Umbilical cord (tissue), 2 donors: Measurements from ENCODE around the genes NR1H4, MYBPC1 and CHPT1.

DNA sequence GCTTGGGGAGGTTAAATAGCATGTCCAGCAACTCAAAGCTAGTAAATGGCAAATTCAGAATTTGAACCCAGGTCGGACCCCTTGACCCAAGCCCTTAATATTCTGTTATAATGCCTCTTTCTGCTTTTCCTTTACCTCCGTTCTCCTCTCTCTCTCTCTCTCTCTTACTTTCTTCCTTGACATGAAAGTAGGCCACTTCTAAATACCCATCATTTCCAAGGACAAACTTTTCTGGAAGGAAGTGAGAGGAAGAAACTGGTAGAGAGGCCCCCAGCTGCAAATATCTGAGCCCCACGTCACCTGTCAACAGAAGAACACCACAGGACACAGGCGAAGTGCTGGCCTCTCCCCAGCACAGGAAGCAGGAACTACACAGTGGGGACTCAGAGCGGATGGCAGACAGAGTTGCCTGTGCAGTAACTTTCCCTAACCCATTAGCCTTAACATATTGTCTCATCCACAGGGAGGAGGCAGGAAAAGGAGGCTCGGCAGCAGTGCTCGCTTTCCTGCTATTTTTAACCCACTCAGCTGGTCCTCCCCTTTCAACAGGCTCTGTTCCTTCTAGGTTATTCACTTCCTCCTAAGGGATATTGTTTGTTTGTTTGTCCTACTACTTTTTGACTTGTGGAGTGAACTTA, 111.5 kb upstream of the TMPO start:
- RAMPAGE, long total RNA: no peak

DNA sequence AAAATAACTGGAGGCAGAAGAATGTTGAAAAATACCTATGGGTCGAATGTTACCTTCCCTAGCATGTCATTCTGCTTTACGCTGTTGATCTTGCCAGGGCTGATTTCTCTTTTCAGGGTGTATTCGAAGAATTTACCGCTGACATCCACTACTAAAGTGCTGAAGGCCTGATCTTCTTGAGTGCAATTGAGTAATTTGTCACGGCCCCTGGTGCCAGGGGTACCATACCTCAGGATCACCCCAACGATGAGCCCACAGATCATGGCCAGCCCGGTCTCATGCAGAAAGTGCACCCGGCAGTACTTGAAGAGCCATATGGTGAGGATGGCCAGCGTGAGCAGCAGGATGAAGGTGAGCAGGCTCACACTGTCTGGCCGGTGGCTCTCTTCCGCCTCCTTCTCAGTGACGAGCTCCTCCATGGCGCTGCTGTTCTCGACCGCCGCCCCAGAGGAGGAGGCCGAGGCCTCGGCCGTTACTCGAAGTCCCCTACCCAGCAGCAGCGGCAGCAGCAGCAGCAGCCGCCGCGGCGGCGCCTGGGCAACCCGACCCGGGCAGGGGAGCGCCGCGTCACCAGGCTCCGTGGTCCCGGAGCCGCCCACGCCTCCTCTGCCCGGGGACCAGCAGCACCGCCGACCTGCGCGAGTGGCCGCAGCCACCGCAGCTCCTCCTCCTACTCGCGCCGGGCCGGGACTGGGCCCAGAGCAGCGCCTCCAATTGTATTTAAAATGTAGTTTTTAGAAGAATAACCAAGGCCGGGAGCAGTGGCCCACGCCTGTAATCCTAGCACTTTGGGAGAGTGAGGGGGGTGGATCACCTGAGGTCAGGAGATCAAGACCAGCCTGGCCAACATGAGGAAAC, 58.6 kb upstream of the TMPO start:
- RAMPAGE, long total RNA: no peak

- RAMPAGE, long total RNA: no peak
Observed at GRCh38 chr12:98514981-98515147, 526 bp upstream of the TMPO start.

- RAMPAGE, long total RNA: no peak
Observed at GRCh38 chr12:98575036-98575401, 18.5 kb upstream of the SLC25A3 start.

DNA sequence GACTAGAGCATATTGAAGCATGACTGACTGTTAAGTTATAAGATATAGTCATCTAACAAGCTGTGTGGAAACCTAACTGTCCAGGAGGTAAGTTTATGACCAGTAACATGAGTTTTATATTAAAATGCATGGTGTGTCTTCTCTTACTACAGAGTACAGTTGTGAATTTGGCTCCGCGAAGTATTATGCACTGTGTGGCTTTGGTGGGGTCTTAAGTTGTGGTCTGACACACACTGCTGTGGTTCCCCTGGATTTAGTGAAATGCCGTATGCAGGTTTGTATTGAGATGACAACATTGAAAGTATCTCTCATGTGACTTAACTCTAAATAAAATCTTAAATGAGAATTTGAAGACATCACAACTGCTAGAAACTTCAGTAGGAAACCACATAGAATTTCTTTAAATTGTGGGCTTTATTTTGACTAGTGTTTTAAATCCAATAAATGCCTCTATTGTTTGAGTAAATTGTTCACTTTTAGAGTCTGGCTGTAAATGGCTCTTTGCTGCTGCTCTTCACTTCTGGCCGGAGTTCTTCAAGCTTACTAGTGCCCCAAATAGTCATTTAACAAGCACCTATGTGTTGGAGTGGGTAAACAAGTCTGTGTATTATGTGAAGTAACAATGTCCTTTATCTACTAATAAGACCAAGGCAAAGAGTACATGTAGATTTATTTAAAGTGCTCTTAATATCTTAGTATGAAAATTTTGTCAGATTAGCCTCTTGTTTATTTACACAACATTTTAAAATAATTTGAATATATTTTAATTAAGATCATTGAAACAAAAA, 2.3 kb downstream of the SLC25A3 start:
- RAMPAGE, long total RNA: no peak

- RAMPAGE, long total RNA: no peak
Observed at GRCh38 chr12:98857067-98857649, 212.1 kb downstream of the APAF1 start.

GRCh38 chr12:99598567-99598860, 49.0 kb upstream of the GARIN6 start:
- RAMPAGE, long total RNA: no peak

DNA sequence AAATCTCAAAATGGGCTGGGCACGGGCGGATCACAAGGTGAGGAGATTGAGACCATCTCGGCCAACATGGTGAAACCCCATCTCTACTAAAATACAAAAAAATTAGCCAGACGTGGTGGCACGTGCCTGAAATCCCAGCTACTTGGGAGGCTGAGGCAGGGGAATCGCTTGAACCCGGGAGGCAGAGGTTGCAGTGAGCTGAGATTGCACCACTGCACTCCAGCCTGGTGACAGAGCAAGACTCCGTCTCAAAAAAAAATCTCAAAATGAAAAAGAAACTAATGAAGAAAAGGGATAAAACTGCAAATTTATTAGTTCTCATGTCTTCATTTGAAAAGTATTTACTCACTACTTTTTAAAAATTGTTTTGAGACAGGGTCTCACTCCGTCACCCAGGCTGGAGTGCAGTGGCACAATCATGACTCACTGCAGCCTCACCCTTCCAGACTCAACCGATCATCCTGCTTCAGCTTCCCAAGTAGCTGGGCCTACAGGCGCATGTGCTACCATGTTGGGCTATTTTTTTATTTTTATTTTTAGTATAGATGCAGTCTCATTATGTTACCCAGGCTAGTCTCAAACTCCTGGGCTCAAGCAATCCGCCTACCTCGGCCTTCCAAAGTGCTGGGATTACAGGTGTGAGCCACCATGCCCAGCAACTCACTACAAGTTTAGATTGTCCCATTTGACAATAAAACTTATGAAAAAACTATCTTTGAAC, 35.1 kb downstream of the BLTP3B start:
- RAMPAGE, long total RNA: no peak

- RAMPAGE, long total RNA: no peak
Observed at GRCh38 chr12:100229171-100229719, 28.6 kb downstream of the ACTR6 start.

DNA sequence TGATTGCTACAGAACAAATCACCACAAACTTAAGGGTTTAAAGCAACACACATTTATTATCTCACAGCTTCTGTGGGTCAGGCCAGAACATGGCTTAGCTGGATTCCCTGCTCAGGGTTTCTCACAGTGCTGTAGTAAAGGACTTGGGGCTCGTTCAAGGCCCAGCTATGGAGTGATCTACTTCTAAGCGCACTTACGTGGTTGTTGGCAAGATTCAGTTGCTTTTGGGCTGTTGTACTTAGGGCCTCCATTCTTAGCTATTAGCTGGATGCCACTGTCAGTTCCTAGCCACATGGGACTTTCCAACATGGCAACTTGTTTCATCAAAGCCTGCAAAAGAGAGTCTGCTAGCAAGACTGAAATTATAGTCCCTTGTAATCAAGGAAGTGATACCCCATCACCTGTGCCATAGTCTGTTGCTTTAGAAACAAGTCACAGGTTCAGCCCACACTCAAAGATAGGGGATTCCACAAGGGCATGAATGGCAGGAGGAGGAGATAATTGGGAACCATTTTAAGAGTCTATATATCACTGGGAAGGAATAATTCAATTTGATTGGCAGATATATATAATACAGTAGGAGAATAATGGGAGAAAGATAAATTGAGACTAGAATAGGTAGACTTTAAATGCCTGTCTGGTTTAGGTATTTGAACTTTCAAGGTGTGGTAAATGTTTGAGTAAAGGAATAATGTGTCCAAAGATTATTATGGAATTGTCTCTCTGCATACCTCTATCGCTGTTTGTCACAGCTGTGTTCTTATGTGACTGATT, 27.1 kb upstream of the SLC17A8 start:
- RAMPAGE, long total RNA: no peak

- RAMPAGE, long total RNA: no peak
Observed at GRCh38 chr12:100339610-100340274, 17.1 kb upstream of the SLC17A8 start.

DNA sequence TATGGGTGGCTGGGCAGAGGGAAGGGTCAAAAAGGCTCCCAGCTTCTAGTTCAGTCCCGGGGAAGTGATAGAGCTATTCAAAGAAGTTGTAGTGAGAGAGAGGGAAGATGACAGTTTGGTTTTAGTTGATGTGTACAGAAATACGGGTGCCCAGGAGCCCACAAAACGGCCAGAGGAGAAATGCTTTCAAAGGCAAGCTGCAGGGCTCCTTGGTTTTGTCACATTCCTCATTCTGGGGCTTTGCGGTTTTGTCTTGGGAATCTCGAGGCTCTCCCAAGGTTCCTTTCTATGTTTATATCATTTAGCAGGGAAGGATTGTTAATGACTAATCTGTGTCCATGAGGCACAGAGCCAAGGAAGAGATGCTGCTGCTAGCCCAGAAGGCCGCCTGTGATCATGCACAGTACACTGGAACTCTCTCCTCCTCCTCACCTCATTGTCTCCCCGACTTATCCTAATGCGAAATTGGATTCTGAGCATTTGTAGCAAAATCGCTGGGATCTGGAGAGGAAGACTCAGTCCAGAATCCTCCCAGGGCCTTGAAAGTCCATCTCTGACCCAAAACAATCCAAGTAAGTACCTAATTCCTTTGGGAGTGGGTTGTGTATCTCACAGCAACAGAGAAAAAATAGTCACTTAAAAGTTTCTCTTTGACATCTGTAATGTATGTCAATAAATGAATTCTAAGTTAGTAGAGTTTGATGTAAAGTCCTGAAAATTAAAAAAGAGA, at the start of gene NR1H4:
NR1H4 (plus strand) TSS at position 379 of the 730 bp plus-strand sequence.
- RAMPAGE, long total RNA: no peak

DNA sequence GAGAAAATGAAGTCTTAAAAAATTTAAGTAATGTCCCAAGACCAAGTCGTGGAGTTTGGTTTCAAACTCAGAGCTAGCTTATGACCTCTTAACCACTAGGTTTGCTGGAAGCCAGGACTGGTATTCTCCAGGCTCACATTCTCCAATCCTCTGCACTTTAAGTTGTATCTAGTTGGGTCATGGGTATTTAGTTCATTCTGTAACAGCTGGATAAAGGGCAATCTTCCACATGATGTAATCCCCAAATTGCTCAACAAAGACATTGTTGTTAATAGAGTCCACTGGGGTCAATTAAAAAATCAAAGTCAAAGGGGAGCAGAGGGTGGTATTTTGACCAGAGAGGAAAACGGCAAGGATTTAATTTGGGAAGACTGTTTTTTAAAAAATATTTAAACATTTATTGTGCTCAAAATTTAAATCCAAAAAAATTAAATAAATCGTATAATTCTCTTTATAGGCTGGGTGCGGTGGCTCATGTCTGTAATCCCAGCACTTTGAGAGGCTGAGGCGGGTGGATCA, 17.7 kb upstream of the GAS2L3 start:
- RAMPAGE, long total RNA: no peak

- RAMPAGE, long total RNA: no peak
Observed at GRCh38 chr12:101594462-101595128, at the start of gene MYBPC1. Gene MYBPC1, plus strand, starts transcription at chr12:101594971.

GRCh38 chr12:101608351-101608844, 13.6 kb downstream of the MYBPC1 start:
- RAMPAGE, long total RNA: no peak

DNA sequence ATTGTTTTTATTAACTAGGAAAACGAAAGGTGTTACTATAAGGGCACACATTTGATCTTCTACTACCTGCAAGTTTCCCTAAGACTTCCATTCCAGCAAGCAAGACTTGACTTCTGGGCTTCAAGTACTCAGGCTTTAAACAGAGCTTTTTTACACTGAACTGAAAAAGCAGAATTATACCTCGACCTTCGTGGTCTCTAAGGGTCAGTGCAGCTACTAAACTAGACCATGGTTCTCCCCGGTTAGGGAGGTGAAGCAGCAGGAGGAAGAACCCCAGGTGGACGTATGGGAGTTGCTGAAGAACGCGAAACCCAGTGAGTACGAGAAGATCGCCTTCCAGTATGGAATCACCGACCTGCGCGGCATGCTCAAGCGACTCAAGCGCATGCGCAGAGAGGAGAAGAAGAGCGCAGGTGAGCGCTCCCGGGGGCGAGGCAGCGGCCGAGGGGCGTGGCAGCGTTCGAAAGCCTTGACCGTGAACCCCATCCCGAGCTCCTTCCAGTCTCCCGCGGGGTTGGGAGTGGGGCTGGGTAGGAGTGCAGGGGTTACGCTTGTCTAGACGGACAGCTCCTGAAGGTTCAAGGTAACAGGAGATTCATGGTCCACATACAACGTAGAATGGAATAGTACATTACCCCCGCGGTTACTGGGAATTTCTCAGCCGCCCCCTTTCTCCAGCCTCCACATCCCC, 47.5 kb downstream of the MYBPC1 start:
- RAMPAGE, long total RNA: no peak

GRCh38 chr12:101690804-101691082, 6.7 kb upstream of the CHPT1 start:
- RAMPAGE, long total RNA: no peak

GRCh38 chr12:101697548-101698027, at the start of gene CHPT1:
Gene CHPT1, plus strand, starts transcription at chr12:101697640.
- RAMPAGE, long total RNA: no peak

DNA sequence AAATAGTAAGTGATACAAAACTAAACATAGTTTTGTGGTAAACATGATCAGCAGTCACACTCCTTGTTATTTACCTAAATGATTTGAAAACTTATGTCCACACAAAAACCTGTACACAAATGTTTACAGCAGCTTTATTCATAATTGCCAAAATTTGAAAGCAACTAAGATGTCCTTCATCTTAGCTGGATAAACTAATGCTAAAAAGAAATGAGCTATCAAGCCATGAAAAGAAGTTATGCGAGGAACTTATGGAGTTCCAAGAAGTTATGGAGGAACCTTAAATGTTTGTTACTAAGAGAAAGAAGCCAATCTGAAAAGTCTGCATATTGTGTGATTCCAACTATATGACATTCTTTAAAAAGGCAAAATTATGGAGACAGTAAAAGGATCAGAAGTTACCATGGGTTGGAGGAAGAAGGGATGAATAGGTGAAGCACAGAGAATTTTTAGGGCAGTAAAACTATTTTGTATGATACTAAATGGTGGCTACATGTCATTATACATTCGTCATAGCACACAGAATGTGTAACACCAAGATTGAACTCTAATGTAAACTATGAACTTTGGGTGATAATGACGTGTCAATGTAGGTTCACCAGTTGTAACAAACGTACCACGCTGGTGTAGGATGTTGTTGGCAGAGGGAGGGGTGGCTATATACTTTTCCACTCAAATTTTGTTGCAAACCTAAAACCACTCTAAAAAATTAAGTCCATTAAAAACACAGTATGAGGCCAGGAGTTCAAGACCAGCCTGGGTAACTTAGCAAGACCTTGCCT, 20.5 kb downstream of the CHPT1 start:
- RAMPAGE, long total RNA: no peak

GRCh38 chr12:101745494-101746878, 6.7 kb upstream of the SYCP3 start:
- RAMPAGE, long total RNA: no peak